Bronchial lymph node (tissue), 1 donor: Measurements from ENCODE around the genes GJD4, ANKRD30A and FXYD4.

- PRO-cap, result no peak
These were observed 91.9 kb downstream of the CCNY start for GRCh38 chr10:35428078-35428722.

DNA sequence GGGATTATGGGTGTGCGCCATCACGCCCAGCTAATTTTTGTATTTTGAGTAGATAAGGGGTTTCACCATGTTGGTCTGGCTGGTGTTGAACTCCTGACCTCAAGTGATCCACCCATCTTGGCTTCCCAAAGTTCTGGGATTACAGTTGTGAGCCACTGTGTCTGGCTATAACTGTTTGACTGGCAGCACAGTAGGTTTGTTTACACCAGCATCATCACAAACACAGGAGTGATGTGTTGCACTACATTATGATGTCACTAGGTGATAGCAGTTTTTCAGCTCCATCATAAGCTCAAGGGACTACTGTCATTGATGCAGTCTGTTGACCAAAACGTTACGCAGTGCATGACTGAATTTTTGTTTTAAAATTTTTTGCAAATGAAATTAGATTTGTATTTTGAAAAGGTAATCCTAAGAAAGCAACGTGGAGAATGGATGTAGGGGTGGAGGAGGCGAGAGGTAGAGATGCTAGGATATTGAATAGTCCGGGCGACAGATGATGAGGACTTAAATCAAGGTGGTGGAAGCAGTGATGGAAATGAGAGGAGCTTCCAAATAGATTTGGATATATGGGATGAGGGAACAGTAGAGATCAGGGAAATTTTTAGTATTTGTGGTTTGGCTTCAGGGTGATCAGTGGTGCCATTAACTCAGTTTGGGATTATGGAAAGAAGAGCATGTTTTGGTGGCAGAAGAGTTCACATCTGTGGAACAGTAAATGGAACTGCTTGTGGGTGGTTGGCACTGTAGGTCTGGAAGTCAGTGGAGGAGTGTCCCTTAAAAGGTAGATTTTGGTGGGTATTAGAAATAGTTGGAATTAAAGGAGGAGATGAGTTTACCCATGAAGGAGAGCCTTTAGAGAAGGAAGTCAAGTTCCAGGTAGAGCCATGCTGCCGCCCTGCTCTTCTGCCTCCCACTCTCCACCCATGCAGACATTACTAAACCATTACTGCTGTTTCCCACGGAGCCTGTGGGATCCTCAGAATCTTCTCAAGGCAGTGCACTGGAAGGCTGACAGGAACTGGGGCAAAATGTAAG, 108.4 kb downstream of the CCNY start:
- PRO-cap, result no peak

GRCh38 chr10:35450097-35450518, 113.8 kb downstream of the CCNY start:
- PRO-cap, result no peak

- PRO-cap, result no peak
These were observed at the start of gene GJD4 for GRCh38 chr10:35605182-35605458. Gene GJD4, plus strand, starts transcription at chr10:35605341.

GRCh38 chr10:35637297-35637804, 4.7 kb downstream of the FZD8 start:
- PRO-cap, result no peak

DNA sequence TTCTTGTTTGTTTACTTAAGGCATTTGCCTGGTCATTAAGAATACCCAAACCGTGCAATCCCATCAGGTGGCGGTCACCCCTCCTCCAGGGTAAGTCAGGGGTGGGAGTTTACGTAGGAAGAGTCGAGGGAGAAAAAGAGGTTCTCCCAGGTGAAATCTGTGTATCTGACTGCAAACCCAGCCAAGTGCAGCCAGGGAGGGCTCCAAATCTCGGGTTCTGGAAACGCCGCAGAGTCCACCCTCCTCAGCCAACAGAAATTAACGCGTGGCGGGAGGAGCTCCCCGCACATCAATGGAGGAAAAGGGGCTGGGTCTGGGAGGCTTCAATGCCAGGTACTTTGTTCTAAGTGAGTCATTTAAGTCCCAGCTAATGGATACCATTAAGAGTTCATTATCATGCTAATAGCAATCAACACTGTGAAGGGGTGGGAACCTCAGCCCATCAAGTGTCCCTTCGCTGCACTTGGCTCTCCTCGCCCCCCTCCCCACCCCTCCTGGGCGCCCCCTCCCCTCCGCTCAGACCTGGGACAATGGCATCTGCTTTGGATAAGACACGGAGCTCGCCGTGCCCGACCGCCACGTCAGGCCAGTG, 3.2 kb downstream of the FZD8 start:
- PRO-cap, result no peak

DNA sequence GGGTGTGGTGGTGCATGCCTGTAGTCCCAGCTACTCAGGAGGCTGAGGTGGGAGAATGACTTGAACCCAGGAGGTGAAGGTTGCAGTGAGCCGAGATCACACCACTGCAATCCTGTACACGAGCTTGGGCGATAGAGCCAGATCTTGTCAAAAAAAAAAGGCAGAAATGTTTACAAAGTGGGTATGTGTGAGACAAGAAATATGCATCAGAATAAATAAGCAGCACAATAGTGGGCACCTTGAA, 658.7 kb upstream of the FZD8 start:
- PRO-cap, result no peak

DNA sequence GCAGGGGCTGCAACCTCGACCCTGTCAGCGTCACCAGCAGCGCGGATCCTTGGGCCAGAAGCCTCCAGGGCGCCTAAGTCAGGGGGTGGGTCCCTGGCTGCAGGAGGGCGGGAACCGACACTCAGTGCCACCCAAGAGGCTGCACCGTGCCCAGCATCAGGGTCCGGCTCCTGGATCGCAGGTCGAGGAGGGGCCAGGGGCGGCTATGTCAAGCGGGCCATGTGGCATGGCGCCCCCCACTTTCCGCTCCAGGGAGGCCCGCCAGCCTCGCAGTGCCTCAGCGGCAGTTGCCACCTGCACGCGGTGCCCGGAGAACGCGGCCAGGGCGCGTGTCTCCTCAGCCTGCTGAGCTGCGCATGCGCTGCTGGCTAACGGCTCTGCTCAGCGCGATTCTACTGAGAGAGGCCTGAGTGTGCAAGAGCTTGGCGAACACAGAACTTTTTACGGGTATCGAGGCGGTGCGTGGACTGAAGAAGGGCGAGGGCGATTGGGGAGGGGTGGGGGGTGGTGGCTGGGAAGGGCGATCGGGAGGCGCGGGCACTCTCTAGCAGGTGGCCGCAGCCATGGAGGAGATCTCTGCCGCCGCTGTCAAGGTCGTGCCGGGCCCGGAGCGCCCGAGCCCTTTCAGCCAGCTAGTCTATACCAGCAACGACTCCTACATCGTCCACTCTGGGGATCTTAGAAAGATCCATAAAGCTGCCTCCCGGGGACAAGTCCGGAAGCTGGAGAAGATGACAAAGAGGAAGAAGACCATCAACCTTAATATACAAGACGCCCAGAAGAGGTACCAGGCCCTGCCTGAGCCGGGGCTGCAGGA, at the start of gene ANKRD30A:
TSS of gene ANKRD30A (plus strand) at position 374 of the 817 bp plus-strand sequence.
- PRO-cap, result no peak

DNA sequence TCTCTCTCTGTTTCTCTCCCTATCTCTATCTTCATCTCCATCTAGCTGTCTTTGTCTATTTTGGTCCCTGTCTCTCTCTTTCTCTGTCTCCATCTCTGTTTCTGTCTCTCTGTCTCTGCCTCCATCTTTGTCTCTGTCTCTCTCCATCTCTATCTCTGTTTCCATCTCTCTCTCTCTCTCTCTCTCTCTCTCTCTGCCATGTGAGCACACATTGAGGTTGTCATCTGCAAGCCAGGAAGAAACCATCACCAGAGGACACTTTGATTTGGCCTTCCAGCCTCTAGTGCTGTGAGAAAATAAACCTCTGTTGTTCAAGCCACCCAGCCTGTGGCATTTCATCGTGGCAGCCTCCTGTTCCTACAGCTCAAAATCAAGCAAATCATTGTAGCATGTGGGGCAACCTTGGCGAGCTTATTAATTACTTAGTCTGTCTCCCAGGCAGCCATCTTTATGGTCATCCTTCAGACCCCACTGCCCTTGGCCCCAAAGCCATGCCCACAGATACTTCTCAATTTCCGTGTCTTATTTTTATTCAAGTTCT, 108.5 kb downstream of the ZNF248 start:
- PRO-cap, result no peak

DNA sequence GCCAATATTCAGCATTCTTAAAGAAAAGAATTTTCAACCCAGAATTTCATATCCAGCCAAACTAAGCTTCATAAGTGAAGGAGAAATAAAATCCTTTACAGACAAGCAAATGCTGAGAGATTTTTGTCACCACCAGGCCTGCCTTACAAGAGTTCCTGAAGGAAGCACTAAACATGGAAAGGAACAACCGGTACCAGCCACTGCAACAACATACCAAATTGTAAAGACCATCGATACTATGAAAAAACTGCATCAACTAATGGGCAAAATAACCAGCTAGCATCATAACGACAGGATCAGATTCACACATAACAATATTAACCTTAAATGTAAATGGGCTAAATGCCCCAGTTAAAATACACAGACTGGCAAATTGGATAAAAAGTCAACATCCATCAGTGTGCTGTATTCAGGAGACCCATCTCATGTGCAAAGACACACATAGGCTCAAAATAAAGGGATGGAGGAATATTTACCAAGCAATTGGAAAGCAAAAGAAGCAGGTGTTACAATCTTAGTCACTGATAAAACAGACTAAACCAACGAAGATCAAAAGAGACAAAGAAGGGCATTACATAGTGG, 13.1 kb downstream of the ZNF37A start:
- PRO-cap, result no peak

DNA sequence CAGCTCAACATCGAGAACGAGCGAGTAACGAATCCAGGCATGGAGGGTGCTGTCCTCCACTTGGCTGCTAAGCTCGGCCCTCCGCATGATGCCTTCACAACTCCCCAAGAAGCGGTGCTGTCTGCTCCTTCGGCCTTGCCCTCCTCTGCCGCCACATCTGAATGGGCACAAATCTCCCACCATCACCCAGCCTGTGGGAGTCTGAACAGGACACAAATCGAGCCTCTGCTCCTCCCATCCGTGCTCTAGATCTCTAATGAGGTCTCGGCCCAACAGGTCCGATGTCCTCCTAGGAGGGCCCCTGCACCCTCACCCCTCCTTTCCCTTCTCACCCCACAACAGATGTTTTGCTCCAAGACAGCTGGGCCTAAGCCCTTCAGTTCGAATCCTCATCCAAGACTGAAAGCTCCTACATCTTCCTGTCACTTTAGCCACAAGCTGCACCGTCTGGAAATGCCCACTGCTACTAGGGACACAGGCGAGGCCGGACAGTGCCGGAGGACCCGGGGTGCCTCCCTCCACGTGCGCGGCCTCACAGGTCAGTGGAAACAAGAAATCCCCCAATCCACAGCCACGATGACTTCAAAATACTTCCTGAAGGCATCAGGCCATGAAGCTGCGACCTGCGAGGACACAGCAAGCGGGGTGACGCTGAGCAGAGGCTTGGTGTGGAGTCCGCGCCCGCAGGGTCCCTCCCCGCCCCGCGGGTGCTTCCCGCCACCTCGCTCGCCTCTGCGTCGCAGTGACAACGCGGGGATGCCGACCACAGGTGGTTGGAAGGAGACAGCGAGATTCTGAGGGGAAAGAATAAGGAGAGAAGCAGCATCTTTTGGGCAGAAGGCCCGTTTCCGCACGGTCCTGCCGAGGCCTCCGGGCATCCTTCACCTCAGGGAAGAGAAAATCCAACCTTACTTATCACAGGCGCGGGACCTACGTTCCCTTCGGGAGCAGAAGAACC, 86.4 kb downstream of the ZNF33B start:
- PRO-cap, result unidirectional peak, plus-strand start at position 742 of the sequence

DNA sequence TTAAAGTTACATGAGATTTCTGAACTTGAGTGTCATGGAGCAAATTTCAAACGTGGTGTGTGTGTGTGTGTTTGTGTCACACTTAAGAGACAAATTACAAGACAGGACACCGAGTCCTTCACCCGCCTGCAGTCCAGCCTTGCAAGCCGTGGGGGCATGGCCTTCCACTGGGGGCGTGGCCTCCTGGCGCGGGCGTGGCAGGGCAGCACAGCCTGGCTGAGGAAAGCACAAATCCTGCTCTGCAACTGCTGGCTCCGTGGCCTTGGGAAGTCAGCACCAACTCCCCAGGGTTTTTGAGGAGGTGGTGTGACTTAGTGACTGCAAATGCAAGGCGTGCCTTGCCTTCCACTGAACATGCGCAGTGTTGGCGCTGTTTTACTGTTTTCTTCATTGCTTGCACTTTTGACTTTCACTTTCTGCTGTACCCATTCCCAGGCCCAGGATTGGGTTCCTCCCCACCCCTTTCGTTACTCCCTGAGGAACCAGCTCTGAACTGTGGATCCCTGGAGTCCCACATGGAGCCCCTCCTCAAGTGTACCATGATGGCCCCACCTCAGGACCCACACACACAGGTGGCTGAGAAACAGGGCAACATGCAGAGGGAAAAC, 12.9 kb upstream of the BMS1 start:
- PRO-cap, result no peak

GRCh38 chr10:42875758-42876259, 93.2 kb downstream of the BMS1 start:
- PRO-cap, result no peak

GRCh38 chr10:42951461-42952286, 125.2 kb upstream of the RET start:
- PRO-cap, result no peak

DNA sequence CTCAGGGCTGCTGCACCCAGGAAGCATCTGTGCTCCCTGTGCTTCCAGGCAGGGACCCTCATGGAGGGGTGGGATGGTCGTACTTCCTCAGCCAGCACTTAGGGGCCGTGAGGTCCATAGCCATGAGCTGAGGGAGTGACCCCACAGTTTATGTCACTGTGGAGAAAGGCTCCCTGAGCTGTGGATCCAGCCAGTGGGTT, 78.5 kb upstream of the RET start:
- PRO-cap, result no peak

- PRO-cap, result bidirectional peak, plus-strand start at chr10:43229388, minus-strand start at chr10:43229218
These were observed 37.8 kb downstream of the RASGEF1A start for GRCh38 chr10:43228905-43229601.

- PRO-cap, result bidirectional peak, plus-strand start at chr10:43265219, minus-strand start at chr10:43265112
These were observed 1.9 kb downstream of the RASGEF1A start for GRCh38 chr10:43264849-43265497.

GRCh38 chr10:43322724-43323340, 48.6 kb upstream of the FXYD4 start:
- PRO-cap, result unidirectional peak, plus-strand start at chr10:43323036

DNA sequence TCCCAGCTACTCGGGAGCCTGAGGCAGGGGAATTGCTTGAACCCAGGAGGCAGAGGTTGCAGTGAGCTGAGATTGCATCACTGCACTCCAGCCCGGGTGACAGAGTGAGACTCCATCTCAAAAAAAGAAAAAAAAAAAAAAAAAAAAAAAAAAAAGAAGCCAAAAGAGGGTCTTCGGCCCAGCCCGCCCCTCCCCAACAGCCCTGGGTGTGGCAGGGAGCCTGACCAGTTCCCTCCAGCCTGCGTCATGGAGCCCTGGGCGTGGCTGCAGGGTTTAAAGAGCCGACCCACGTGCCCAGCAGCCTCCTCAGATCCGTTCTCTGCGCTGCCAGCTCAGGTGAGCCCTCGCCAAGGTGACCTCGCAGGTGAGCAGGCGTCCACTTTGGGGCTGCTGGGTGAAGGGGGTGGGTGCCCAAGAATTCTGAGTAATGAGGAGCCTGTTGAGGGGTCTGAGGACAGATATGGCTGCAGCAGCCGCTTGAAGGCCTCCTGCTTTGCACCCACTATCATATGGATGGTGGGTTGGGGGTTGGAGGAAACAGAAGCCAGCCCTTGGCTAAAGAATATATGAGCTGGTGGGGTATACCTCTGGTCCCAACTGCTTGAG, at the start of gene FXYD4:
TSS of gene FXYD4 (plus strand) at position 303 of the 606 bp plus-strand sequence.
- PRO-cap, result no peak

GRCh38 chr10:43404646-43405051, 4.3 kb downstream of the HNRNPF start:
- PRO-cap, result unidirectional peak, plus-strand start at chr10:43404928